ENCODE measurements around the genes GALC and ZC3H14.

- PRO-cap, result no peak
Measured at GRCh38 chr14:80628921-80629289, 312.6 kb downstream of the CEP128 start.

GRCh38 chr14:80831027-80831510 is 110.5 kb downstream of the CEP128 start:
- PRO-cap, result no peak

DNA sequence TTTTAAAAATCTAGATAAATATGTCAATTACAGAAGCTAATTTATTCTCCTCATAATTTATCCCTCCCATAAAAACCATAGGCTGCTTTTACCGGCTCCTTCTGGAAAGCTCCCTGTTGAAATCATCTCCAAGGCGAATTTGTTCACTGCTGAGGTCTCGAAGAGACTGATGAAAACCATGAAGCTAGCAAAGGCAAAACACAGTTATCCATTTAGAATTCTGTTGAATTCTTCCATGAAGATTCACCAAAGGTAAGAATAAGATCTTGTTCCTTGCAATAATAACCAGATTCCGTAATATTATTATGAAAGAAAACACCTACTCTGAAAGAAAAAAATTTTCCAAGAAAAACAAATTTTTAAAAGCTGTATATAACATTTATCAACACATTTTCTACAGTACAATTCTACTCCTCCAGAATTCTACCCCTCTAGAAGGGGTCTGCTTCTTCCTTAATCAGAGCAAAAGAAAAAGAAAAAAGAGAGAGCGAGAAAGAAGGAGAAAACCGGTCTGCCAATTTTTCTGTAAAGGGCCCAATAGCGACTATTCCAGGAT is 41.6 kb downstream of the CEP128 start:
- PRO-cap, result no peak

GRCh38 chr14:80956832-80957696 is 1.6 kb downstream of the TSHR start:
- PRO-cap, result no peak

- PRO-cap, result no peak
Measured at GRCh38 chr14:81085508-81085945, 130.1 kb downstream of the TSHR start.

GRCh38 chr14:81246329-81246631 is 25.5 kb upstream of the GTF2A1 start:
- PRO-cap, result no peak

GRCh38 chr14:81393278-81393864 is 6.8 kb downstream of the STON2 start:
- PRO-cap, result no peak

GRCh38 chr14:81423488-81424053 is 23.4 kb upstream of the STON2 start:
- PRO-cap, result unidirectional peak, minus-strand start at chr14:81423557

DNA sequence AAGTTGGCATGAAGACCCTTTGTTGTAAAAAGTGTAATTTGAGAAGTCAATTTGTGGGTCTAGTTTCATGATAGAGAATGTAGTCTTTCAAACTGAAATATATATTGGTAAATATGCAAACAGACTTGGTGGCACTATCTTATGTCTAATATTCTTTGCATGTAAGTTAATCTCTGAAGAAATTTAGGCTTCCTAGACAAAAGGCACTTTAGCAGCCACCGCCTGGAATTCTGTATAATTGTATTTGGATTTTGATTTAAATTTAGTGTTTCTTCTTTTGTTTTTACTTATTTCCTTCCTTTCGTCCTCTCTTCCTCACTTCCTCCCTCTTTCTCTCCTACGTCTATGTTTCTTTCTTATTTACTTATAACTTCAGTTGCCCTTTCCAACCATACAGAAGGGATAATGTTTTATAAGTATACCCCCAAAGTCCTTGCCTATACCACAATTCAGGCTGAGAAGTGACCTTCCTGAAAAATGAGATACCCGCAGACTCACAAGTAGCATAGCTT is 215.6 kb upstream of the SEL1L start:
- PRO-cap, result no peak

DNA sequence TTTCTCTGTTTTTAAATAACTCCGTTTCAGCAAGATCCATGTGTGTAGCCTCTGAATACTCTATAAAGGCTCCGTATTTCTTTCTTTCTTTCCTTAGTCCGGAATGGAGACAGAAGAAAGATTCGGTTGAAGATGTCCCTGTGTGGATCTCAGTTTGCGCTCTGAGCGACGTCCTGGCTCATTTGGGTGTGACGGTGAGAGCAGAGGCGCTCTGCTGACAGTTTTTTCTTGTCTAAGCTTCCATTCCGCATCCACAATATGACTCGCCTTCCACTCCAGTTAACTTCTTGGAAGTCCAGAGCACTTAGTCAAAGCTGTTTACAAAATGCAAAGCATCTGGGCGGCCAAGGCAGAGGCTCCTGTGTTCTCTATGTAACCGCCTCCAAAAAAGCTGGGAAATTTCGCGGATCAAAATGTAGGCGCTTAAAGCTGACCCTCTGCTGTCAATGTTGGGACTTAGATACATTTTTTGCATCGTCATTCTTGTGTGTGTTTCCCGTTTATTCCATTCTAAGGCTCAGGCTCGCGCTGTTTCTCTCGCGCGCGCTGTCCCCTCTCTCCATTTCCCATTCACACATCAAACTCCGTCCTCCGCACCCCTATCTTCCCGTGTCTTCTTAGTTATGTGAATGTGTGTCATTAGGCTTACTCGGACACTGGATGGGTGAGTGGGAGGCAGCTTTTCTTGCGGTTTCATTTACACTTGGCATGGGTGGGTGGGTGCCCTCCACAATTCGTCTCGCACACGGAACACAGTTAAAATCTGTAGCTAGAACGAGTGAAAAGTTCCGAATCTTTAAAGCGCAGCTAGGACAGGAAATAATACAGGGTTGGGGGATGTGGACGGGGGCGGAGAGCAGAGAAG is 805 bp upstream of the FLRT2 start:
- PRO-cap, result no peak

DNA sequence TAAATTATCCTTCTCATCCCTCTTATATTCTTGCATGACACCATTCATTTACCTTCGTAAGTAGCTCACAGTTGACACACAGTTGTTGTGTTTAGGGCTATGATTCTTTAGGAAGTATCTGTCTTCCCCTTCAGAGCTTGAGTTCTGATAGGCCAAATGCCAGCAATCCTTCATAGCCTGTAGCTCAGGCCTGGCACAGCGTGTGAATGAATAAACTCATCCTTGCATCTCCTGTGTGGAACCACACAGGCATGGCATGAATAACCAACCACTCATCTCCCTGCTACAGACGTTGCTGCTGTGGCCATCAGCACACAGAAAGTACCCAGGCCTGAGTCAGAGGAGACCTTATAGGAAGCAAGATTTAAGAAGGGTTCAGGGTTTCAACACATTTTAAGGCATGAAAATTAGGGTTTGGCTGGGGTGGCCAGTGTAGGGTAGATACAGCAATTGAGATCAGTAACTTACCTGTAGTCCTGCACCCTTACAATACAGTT is 461.2 kb downstream of the GALC start:
- PRO-cap, result unidirectional peak, plus-strand start at position 288 of the sequence

DNA sequence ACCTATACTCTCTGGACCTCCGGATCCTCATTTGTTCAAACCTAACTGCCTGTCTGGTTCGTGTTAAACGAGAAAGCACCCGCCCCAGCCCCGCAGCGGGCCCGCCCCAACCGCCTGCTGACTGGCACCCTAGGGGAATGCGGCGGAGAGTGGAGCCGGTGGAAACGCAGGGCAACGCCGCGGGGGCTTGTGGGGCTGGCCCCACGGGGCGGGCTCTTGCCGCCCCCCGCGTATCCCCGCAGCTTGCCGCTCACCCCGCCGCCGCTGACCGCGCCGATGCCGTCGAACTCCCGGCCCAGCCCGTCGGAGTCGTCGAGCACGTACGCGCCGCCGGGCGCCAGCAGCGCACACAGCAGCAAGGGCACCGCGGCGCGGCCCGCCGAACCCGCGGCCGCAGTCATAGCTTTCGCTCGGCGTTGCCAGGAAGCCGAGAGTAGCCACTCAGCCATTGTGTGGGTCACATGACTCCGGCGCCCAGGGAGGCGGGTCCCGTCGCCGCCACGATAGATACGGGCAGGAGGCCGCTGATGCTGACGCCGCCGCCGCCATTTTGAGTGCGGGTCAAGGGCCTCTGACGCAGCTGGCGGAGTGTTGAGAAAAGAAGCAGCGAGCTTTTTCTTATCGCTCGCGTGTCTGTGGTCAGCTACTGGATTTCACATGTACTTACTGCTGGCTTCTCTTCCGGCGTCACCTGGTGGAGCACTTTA is at the start of gene GALC:
GALC (minus strand) TSS at position 467 of the 707 bp plus-strand sequence.
- PRO-cap, result bidirectional peak, plus-strand start at position 132 of the sequence, minus-strand start at position 139 of the sequence; bidirectional peak, plus-strand start at position 579 of the sequence, minus-strand start at position 435 of the sequence

- PRO-cap, result no peak
Measured at GRCh38 chr14:88002435-88002782, 2.5 kb upstream of the GPR65 start.

GRCh38 chr14:88322973-88323160 is 202 bp downstream of the KCNK10 start:
- PRO-cap, result no peak

DNA sequence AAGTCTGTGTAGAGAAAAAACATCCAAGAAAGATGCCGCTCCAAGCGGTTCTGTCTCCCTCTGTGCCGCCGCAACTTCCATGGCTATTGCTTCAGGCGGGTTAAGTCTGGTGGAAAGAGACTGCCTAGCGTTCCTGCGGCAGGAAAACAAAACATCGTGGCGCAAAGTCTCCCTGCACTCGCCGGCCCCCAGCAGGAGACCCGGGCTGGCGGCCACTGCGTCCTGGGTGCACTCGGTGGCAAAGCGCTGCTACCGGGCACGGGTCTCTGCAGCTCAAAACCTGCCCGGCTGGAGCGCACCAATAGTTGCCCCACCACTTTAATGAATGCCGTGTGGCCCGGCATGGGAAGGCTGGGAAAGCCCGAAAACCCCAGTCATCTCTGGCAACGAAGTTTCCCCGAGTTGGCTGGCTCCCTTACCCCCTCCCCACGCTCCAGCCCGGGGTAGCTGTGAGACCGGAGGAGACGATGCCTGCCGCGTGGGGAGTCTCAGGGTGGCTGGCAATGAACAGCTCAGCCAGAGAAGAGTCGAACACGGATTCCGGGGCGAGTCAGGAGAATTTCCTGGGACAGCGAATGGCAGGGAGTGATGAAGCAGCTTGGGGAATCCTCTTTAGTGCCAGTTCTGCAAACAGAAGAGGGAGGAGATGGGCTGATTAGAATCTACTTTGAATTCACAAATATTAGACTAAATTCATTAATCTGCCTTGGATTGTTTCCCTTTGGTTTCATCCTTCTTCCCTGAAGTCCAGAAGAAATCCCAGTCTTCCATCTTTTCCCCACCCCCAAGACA is 3.6 kb upstream of the KCNK10 start:
- PRO-cap, result no peak

GRCh38 chr14:88562754-88563739 is at the start of gene ZC3H14:
TSS of gene ZC3H14 (plus strand) at chr14:88563037.
- PRO-cap, result bidirectional peak, plus-strand start at chr14:88563094, minus-strand start at chr14:88562915; bidirectional peak, plus-strand start at chr14:88563587, minus-strand start at chr14:88563445

DNA sequence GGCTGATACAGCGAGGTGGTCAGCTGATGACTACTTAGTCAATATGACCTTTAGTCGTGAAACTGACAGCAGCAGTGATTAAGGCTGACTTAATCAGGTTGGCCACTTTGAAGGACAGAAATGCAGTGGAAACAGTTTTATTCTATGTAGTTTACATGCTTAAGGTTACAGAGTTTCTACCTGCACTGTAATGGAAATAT is 51.0 kb downstream of the ZC3H14 start:
- PRO-cap, result no peak

DNA sequence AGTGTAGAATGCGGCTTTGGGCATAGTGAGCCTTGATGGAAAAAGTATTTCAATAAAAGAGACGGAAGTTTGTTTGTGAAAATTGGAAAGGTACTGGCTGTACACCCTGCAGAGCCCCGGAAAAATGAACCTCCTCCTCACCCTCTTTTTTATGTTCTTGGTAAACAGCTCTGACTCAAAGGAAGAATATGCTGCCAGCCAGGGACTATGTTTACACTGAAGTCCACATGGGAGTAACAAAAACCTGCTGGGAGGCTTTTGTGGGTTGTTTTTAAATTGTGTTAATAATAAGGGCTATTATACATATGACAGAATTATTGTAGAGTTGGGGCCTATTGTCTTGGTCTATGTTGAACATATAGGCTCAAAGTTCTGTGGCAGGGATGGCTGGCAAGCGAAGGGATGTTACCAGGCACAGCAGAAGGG is 70.7 kb downstream of the TTC8 start:
- PRO-cap, result no peak

GRCh38 chr14:89011689-89012768 is 187.6 kb downstream of the TTC8 start:
- PRO-cap, result no peak

DNA sequence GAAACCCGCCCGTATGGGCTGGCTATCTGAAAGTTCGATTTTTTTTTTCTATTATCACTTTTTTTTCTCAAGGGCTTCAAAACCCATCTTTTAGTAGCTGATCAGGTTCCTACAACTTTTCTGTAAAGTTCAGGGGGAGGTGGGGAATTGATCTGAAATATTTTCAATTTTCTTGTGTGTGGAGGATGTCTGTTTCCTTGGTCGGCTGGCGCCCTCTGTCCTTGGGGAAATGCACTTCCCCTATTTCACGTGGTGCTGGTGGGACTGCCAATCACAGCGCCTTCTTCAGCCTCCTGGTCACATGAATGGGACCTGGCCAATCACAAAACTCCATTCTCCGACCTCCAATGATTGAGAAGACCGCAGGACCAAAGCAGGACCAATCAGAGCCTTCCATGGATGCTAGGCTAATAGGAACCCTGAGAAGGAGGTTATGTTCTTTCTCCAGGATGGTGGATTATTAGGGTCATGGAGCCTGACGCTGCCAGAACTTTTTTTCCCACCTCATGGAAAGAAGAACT is 188.6 kb downstream of the TTC8 start:
- PRO-cap, result bidirectional peak, plus-strand start at position 450 of the sequence, minus-strand start at position 217 of the sequence